ENCODE data around the genes SUV39H2 and RSU1.

- PRO-cap = no peak
- RAMPAGE, long total RNA, 5 experiments = start-site peak on the minus strand in 2 of 5 experiments, at chr10:14540761-14541686 at its widest, 34 to 147 reads per replicate
- RRBS = no CpG with 5 or more reads among the region's 15 CpGs
Measured at GRCh38 chr10:14541138-14541862, 210.6 kb upstream of the FRMD4A start.

DNA sequence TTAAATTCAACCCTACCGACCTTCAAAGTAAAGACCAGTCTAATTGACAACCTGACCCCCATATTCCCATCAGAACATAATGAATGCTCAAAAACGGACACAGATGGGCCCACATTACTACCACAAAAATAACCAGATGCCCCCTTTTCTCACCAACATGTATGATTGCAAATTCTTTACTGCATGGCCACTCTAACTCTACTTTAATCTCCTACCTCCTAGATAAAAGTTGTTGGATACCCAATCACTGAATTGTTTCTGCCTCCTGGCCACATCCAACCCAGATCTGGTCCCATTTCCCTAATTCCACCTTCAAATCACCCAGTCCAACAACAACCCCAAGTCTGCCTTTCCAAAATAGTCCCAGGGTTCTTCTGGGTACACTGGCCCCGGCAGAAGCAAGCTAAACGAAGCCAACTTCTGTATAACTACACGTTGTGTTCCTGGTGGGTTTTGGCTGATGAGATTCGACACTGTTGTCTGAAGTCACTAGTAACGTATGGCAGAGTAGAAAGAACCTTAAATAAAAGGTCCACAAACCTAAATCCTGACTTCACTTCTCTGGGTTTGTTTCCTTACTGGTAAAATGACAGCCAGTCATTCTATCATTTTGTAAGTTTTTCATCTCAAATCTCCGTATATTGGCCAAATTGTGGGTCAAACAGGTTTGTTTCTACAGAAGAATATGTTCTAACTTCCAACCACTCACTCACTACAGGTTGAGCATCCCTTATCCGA lies 216.2 kb upstream of the FRMD4A start:
- PRO-cap = no peak
- RAMPAGE, long total RNA, 5 experiments = start-site peak on the minus strand in 3 of 5 experiments, centred at positions 343 to 462 of the sequence, 8 to 46 reads per replicate
- RRBS = no CpG with 5 or more reads among the region's 9 CpGs

DNA sequence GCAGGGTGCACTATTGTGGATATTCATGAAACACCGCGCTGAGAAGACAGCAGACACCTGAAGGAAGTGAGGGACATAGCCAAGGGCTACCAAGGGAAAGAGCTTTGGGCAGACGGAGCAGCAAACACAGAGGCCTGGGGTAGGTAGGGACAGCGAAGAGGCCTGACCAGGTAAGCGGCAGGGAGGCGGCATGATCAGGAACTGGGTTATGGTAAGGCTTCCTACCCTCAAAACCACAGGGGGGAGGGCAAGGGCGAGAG lies 213.4 kb downstream of the FAM107B start:
- PRO-cap = no peak
- RAMPAGE, long total RNA, 5 experiments = no peak in any of the 5 experiments
- RRBS = no CpG with 5 or more reads among the region's 7 CpGs

- PRO-cap = no peak
- RAMPAGE, long total RNA, 5 experiments = no peak in any of the 5 experiments
- RRBS = no CpG with 5 or more reads among the region's 3 CpGs
Measured at GRCh38 chr10:14570616-14571490, 203.8 kb downstream of the FAM107B start.

GRCh38 chr10:14586643-14587295 lies 187.9 kb downstream of the FAM107B start:
- PRO-cap = no peak
- RAMPAGE, long total RNA, 5 experiments = no peak in any of the 5 experiments
- RRBS = no CpG with 5 or more reads among the region's 8 CpGs

GRCh38 chr10:14587296-14588435 lies 187.0 kb downstream of the FAM107B start:
- PRO-cap = no peak
- RAMPAGE, long total RNA, 5 experiments = no peak in any of the 5 experiments
- RRBS = no CpG with 5 or more reads among the region's 13 CpGs

DNA sequence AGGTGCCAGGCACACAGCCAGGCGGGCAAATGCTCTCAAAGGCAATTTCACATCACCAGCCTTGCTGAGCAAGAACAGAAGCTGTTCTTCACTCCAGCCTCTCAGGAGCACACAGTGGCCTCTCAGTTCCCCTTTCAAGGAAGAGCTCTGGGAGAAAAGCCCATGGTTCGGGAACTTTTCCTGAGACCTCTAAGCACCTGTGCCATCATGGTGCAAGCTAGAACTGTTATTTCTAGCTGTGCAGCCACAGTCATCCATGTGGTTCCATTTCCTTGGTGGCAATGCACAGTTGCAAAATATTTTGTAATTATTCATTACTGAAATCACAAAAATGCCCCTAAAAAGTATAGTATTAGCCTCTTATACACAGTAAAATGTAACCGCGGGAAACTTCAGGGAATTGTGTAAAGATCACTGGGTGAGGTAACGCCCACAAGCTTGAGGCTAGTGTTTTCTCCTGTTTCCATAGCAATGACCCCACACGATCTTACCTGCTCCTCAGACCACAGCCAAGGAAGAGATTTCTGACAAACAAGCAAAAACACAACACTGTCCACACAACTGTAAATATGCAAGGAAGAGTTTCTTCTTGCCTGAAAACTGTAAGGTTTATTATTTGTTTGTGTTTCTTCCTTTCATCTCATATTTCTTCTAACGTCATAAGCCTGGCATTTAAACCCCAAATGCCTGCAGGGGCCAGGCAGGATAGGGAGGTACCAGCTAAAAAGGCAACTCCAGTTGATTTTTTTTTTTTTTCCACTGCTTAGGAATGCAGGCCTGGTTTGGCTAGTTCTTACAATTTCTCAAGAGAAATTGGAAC lies 121.1 kb downstream of the FAM107B start:
- PRO-cap = no peak
- RAMPAGE, long total RNA, 5 experiments = no peak in any of the 5 experiments
- RRBS = no CpG with 5 or more reads among the region's 7 CpGs

DNA sequence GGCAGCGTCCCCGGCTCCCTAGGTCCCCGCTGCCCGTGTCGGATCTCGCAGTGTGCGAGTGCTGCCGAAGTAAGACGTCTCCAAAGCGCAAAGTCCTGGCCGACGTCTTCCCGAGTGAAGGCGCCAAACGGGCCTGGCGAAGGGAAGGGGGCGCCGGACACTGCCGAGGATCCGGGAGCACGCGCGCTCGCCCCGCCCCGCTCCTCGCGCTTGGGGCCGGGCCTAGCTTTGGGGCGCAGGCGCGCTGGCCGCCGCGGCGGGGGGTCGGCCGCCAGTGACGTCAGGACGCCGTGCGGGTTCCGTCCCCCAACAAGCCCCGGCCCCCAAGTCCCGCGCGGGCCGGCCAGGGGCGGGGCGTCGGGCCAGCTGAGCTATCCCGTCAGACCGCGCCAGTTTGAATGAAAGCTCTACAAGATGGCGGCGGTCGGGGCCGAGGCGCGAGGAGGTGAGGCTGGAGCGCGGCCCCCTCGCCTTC lies at the start of gene SUV39H2:
SUV39H2 (plus strand) TSS at position 392 of the 475 bp plus-strand sequence.
- PRO-cap = bidirectional peak, plus-strand start at position 401 of the sequence, minus-strand start at position 212 of the sequence
- RAMPAGE, long total RNA, 5 experiments = start-site peak on the plus strand in 4 of 5 experiments, centred at positions 358 to 397 of the sequence, 17 to 45 reads per replicate; start-site peak on the minus strand in 2 of 5 experiments, centred at positions 167 to 186 of the sequence, 11 to 32 reads per replicate
- RRBS = 1% methylated on average over 21 of the region's 63 CpGs

- PRO-cap = no peak
- RAMPAGE, long total RNA, 5 experiments = no peak in any of the 5 experiments
- RRBS = no CpG with 5 or more reads among the region's 1 CpG
Measured at GRCh38 chr10:15136195-15136586, 32.3 kb downstream of the NMT2 start.

DNA sequence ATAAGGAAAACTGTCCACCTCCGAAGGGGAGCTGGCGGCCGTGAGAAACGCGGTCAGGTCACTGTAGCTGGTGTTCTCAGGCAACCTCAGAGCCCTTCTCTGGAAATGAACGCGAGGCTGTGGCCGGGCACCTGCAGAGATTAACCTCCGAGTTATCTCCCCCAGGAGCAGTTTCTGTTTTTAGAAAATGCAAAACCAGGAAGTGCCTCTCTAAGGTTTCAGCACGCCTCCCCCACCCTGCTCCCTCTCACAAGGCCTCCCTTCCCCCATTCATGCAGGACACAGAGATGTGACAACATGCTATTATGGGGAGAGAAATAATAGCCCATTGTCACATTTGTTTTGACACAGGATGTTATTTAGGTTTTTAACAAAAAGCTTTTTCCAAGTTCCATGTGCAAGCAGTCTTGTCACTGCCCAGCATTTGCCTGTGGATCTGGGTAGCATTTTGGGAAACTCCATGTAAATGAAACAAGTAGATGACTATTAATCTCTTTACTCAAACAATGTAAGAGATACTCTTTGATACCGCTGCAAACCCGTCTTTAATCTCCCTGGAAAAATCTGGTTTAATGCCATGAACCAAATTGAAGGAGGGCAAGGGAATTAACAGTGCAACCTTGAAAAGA lies 86.4 kb upstream of the NMT2 start:
- PRO-cap = no peak
- RAMPAGE, long total RNA, 5 experiments = start-site peak on the minus strand in 1 of 5 experiments, centred at position 126 of the sequence, 15 reads per replicate
- RRBS = no CpG with 5 or more reads among the region's 12 CpGs

DNA sequence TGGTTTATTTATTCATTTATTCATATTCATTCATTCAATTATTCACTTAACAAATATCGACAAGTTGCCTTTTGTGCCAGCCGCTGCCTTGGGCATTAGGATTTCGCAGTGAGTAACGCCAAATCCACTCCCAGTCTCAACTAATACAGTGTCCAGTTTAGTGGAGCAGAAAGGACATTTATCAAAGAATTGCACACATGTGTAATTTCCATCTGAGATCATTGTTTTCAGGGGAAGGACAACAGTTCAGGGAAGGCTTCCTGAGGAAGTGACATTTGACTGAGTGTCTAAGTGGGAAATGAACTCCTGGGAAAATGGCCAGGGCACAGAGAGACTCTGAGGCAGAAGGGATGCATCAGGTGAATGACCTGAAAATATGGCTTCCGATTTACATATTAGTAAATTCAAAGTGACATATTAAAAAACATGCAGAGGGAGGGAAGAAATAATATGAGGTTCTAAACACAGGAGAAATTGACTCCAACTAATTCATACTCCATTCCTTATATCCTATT lies 89.4 kb downstream of the ITGA8 start:
- PRO-cap = no peak
- RAMPAGE, long total RNA, 5 experiments = no peak in any of the 5 experiments
- RRBS = no CpG with 5 or more reads among the region's 5 CpGs

DNA sequence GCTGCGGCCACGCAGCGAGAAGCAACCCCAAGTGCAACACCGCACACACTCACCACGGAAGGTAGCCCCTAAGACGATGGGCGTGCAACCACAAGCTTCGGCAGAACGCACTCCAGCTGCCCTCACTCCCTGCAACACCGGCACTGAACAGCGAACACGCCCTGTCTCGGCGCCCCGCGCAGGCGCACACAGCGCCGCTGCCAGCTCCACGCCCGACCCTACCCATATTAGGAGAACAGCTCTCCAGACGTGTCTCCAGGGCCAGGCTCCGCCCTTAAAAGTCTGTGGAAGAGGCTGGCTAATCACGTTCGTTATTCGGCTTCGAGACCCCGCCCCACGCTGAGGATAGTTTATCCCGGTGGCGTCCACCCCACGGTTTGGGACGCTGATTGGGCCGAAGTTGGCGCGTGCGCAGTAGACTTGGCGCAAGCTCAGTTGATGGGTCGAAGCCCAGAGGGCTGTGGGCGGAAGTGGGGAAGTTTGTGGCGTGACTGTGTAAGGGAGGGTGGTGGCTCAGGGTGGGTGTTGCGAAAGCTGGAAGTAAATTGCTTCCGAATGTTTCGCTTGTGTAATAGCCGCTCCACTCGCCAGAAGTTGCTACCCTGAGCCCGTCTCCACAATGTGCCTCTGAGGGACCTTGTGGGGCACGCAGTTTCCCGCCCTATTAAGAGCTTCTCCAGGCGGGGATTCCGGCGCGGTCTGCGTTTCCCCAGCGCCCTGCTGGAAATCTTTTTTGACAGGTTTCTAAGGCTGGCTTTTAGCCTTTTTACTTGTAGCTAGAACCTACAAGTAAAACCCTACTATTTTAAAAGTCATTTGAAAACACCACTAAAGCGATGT lies at the start of gene RSU1:
RSU1 (minus strand) TSS at position 163 of the 840 bp plus-strand sequence.
- PRO-cap = bidirectional peak, plus-strand start at position 590 of the sequence, minus-strand start at position 139 of the sequence; unidirectional peak, plus-strand start at position 667 of the sequence
- RAMPAGE, long total RNA, 5 experiments = start-site peak on the minus strand in 5 of 5 experiments, centred at positions 120 to 144 of the sequence, 95 to 1,764 reads per replicate
- RRBS = no CpG with 5 or more reads among the region's 56 CpGs

DNA sequence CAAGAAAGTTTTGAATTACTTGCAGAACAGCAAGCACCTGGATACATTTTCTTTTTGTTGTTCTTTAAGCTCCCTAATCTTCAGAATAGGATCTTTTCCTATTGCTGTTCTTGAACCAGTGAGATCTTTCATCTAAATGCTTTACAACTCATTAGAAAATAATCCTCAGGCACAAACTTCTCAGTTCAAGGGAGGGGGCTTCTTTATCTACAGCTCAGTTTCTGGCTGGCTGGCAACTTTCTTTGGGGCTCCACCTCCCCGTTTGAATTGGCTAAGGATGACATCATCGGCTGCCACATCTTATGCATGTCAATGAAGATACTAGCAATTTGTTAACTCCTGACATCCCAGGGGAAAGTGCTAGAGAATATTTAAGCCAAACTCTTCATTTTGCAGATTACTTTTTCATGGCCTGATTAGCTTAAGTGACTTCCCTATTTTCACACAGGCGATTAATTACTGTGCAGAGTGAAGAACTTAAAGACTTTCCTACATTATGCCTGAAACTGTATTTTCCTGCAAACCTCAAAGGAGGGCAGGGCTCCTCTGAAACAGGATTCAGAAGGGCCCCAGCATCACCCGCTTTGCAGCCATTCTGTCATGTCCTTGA lies 133.9 kb upstream of the RSU1 start:
- PRO-cap = no peak
- RAMPAGE, long total RNA, 5 experiments = no peak in any of the 5 experiments
- RRBS = no CpG with 5 or more reads among the region's 4 CpGs

- PRO-cap = bidirectional peak, plus-strand start at chr10:16999823, minus-strand start at chr10:16999631
- RAMPAGE, long total RNA, 5 experiments = no peak in any of the 5 experiments
- RRBS = no CpG with 5 or more reads among the region's 7 CpGs
Measured at GRCh38 chr10:16999372-17000383, 129.9 kb downstream of the CUBN start.

DNA sequence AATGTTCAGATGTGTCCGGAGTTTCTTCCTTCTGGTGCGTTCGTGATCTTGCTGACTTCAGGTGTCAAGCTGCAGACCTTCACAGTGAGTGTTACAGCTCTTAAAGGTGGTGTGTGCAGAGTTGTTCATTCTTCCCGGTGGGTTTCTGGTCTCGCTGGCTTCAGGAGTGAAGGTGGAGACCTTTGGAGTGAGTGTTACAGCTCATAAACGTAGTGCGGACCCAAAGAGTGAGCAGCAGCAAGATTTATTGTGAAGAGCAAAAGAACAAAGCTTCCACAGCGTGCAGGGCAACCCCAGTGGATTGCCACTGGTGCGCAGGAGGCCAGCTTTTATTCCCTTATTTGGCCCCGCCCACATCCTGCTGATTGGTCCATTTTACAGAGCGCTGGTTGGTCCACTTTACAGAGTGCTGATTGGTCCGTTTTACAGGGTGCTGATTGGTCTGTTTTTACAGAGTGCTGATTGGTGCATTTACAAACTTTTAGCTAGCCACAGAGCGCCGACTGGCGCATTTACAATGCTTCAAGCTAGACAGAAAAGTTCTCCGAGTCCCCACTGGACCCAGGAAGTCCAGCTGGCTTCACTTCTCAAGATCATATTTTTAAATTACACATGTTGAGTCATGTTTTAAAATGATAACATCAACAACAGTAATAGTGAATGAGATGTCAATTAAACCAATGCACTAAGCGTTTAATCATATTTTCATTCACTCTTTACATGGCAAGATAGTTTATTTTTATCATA lies 128.4 kb downstream of the CUBN start:
- PRO-cap = unidirectional peak, minus-strand start at position 303 of the sequence
- RAMPAGE, long total RNA, 5 experiments = no peak in any of the 5 experiments
- RRBS = 91% methylated on average over 1 of the region's 17 CpGs

DNA sequence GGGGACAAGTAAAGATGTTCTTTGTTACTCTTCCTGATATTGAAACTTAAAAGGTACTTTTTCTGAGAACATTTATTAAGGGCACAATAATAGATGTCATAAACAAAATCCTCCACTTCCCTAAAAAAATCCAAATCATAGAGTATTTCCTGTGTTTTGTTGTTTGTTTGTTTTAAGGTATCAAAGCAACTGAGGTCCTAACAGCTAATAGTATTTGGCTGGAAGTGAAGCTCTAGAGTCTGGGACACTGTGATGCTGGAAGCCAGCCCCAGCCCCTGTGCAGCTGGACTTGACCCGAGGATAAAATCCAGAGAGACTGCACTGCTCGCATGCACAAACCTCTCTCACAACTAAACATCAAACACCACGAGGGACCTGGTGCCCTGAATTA lies 44.7 kb downstream of the CUBN start:
- PRO-cap = no peak
- RAMPAGE, long total RNA, 5 experiments = no peak in any of the 5 experiments
- RRBS = no CpG with 5 or more reads among the region's 3 CpGs

GRCh38 chr10:17386454-17387258 lies 67.7 kb downstream of the ST8SIA6 start:
- PRO-cap = no peak
- RAMPAGE, long total RNA, 5 experiments = no peak in any of the 5 experiments
- RRBS = no CpG with 5 or more reads among the region's 25 CpGs

DNA sequence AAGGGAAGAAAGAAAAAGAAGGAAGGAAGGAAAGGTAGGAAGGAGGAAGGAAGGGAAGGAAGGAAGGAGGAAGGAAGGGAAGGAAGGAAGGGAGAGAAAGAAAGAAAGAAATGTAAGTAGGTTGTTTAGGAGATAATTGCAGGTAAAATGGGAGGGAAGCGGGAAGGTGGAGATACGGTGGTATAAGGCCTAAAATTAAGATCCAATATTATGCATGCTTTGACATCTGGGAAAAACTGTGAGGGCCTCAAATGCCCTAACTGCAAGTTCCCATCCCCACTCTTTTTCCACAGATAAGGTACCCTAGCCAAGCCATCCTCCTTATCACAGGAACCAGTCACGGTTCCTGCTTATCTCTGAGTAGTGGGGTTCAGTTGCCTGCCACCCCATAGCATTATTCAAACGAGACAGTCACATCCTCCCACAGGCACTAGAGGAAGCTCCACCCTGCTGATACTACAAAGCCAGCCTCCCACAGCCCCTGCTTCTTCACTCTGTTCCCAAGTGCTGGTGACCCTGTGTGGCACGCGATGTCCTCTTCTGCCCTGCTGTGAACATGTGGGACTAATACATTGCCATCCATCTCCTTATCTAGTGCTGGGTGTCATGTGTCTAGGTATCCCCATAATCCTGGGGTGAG lies 28.6 kb downstream of the ST8SIA6 start:
- PRO-cap = no peak
- RAMPAGE, long total RNA, 5 experiments = no peak in any of the 5 experiments
- RRBS = no CpG with 5 or more reads among the region's 6 CpGs

- PRO-cap = no peak
- RAMPAGE, long total RNA, 5 experiments = no peak in any of the 5 experiments
- RRBS = no CpG with 5 or more reads among the region's 8 CpGs
Measured at GRCh38 chr10:17445331-17446240, 8.8 kb downstream of the ST8SIA6 start.

GRCh38 chr10:17451966-17452504 lies 2.4 kb downstream of the ST8SIA6 start:
- PRO-cap = no peak
- RAMPAGE, long total RNA, 5 experiments = no peak in any of the 5 experiments
- RRBS = no CpG with 5 or more reads among the region's 6 CpGs

Data from stomach (tissue), 7 donors.